A375 (cell line): Measurements from ENCODE around the genes CYP4F22 and FAM32A.

DNA sequence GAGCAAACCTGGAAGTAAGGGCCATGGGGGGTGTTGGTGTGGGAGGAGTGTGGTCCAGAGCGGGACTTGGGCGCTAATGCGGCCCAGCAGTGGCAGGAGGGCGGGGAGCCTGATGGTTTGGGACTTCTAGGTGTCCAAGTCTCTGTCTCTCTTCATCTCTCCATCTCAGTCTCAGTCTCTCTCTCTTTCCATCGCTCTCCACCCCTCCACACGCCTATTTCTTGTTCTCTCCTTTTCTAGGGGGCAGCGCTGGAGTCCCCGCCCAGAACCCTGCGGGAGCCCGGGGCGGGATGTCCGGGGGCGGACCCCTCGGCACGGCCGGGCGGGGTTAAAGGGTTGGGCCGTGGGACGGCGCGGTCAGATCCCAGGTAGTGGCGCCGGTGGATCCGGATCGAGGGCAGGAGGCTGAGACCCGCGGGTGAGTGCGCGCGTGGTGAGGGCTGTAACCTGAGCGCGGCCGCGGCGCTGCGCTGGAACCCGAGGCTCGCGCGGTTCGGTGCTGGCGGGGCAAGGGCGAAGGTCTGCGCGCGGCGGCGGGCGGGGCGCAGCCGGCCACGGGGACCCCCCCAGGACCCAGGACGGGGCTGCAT lies at the start of gene CYP4F22:
Gene CYP4F22 (plus strand): TSS at position 360 of the 590 bp plus-strand sequence.
- RAMPAGE, long total RNA: no peak

DNA sequence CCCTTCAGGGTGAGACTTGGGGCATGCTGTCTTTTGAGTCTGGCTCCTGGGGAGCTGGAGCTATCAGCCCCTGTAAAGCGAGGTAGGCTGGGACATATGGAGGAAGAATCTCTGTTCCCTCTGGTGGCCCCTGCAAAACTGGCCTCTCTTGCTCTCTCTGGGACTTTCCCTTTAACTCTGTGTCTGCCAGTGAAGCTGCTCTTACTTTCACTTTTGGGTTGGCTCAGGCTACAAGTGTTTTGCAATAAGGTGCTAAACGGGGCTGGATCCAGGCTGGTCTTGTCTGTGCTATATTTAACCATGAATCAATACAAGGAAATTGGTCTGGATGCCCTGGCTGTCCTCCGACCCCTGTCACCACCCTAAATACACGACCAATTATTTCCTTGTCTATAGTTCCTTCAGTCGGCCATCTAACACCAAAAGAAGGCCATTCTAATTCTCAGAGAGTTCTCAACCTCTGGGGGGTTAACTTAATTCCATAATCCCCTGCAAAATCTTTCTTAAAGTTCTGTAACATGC lies 53.2 kb downstream of the OR10H4 start:
- RAMPAGE, long total RNA: no peak

DNA sequence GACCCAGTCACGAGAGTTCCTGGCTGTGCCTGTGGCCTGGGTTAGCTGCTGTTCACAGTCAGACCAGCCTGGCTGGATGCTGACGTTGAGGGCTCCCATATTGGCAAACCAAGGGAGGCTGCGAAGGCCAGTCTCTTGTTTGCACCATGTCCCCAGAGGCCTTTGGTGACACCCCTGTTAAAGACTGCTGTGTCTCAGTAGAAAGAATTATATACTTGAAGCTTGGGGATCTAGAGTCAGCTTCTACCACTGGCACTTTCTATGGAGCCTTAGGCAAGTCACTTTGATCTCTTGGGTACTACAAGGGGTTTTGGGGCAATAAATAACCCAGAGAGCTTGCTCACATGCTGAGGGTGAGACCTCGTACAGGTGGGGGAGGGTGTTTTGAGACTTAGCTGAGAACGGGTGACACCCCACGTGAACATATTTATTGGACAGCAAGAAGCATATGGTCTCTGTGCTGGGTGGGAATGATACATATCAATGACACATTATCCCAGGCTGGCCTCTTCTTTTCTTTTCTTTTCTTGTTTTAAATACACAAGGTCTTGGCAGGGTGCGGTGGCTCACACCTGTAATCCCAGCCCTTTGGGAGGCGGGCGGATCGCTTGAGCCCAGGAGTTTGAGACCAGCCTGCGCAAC lies 8.3 kb downstream of the TPM4 start:
- RAMPAGE, long total RNA: no peak

DNA sequence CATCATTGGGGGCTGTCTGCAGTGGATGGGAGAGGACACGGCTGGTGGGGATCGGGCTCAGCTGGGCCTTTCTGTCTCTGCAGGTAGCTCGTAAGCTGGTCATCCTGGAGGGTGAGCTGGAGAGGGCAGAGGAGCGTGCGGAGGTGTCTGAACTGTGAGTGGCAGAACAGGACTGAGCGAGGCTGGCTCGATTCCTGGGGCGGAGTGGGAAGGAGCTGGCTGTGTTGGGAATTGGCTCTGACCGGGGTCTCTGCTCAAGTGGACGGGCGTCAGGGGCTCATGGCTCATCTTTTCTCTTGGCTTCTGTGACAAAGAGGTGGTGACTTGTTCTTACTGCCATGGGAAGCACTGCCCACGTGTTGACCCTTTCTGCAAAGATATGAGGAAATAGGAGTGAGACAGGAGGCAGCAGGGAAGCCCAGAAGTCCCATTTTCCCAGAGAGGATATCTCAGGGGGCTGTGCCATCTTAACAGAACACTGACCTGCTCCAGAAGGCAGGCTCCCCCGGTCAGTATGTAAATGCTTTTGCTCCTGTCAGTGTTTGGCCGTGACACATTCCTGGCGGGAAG lies 11.7 kb downstream of the TPM4 start:
- RAMPAGE, long total RNA: no peak

- RAMPAGE, long total RNA: no peak
Observed at GRCh38 chr19:16089368-16089983, 13.2 kb downstream of the TPM4 start.

GRCh38 chr19:16115502-16116170 lies 3.9 kb downstream of the RAB8A start:
- RAMPAGE, long total RNA: no peak

DNA sequence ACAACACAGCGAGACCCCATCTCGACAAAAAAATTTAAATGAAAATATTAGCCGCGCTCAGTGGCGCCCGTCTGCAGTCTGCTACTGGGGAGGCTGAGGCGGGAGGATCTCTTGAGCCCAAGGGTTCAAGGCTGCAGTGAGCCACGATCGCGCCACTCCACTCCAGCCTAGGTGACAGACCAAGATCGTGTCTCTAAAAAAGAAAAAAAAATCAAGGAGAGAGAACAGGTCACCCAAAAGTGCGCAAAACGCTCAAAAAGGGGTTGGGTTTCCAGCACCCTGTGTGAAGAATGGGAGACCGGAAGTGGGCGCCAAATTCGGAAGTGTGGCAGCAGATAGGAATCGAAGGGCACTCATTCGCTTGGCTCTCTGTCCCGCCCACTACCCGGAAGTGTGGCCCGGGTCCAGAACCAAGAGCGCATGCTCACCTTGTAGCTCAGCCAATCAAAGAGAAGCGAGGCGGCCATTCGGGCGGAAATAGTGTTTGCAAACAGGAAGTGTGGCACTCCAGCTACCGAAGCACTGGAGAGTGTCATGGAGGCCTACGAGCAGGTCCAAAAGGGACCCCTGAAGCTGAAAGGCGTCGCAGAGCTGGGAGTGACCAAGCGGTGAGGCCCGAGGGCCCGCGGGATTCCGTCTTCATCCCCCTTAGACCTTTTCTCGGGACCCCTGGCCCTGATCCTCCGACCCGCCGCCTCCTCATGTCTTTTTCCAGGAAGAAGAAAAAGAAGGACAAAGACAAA lies at the start of gene FAM32A:
Gene FAM32A (plus strand): TSS at position 502 of the 743 bp plus-strand sequence.
- RAMPAGE, long total RNA: start-site peak on the plus strand centred at position 516 of the sequence, 30 bp wide, 534 and 75 reads in 2 replicates

DNA sequence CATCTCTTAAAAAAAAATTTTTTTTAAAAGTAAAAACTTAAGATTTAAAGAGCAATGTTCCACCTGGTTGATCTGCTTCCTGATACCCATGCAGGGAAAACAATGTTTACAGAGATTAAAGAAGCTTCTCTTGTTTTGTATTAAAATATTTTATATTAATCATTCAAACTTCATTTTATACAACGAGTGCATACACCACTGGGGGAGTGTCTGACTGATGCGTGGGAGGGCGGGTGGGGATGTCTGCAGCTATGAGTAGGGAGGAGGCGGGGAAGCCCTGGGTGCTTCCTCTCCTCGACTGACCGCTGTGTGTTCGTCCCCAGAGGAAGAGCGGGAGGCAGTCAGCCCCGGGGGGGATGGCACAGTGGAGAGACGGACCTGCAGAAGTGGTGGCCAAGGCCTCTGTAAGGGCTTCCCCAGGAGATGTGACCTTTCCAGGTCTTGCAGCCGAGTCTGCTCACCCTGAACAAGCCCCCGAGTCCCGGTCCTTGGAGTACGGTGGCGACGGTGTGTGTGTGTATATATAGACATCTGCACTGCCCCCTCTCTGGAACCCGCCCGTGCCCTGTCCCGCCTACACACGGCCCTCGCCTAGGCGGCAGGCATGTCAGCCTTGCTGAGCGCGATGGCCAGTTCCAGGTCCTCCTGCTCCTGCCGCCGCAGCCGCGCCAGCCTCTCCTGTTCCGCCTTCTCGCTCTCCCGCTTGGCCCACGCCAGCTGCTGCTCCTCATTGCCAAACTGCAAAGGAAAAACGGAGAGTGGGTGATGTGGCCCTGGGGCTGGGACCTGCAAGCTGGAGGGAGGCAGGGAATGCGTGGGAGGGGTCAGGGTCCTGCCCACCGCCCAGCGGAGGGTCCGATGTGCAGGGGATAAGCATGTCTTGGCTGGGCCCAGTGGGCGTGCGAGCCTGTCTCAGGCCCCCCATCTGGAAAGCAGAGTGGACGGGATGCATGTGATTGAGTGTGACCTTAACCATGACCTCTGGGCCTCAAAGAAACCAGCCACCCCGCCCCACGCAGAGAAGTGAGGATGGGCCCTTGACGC lies 30.8 kb downstream of the KLF2 start:
- RAMPAGE, long total RNA: no peak

GRCh38 chr19:16362980-16363709 lies 38.5 kb downstream of the KLF2 start:
- RAMPAGE, long total RNA: no peak

DNA sequence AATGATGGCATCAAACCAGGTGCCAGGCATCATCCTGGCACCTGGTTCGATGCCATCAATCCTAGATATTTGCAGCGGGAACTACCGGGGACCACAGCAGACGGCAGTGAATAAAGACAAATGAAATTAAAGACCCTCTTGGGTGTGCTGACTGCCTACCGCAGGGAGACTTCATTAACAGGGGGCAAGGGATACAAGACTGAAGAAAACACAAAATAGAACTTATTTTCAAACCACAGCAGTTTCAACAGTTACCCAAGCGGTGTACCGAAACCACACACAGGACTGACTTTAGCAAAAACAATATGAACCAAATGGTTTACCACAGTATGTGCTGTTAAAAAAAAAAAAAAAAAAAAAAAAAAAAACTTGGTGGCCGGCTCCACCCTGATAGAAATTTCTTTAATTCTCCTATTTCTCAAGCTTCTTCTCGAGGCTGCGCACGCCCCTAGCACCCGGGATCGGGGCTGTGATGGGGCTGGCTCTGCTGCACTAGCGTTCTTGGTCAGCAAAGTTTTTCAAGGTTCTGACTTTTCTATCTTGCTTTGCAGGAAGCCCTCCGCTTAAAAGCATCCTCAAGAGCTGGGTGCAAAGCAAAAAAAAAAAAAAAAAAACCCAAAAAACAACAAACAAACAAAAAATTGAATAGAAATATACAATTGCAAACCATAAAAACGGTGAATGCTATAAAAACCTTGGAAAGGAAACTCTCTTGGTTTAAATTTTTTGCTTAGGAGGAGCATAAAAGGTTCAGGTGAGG lies 42.7 kb downstream of the KLF2 start:
- RAMPAGE, long total RNA: no peak

DNA sequence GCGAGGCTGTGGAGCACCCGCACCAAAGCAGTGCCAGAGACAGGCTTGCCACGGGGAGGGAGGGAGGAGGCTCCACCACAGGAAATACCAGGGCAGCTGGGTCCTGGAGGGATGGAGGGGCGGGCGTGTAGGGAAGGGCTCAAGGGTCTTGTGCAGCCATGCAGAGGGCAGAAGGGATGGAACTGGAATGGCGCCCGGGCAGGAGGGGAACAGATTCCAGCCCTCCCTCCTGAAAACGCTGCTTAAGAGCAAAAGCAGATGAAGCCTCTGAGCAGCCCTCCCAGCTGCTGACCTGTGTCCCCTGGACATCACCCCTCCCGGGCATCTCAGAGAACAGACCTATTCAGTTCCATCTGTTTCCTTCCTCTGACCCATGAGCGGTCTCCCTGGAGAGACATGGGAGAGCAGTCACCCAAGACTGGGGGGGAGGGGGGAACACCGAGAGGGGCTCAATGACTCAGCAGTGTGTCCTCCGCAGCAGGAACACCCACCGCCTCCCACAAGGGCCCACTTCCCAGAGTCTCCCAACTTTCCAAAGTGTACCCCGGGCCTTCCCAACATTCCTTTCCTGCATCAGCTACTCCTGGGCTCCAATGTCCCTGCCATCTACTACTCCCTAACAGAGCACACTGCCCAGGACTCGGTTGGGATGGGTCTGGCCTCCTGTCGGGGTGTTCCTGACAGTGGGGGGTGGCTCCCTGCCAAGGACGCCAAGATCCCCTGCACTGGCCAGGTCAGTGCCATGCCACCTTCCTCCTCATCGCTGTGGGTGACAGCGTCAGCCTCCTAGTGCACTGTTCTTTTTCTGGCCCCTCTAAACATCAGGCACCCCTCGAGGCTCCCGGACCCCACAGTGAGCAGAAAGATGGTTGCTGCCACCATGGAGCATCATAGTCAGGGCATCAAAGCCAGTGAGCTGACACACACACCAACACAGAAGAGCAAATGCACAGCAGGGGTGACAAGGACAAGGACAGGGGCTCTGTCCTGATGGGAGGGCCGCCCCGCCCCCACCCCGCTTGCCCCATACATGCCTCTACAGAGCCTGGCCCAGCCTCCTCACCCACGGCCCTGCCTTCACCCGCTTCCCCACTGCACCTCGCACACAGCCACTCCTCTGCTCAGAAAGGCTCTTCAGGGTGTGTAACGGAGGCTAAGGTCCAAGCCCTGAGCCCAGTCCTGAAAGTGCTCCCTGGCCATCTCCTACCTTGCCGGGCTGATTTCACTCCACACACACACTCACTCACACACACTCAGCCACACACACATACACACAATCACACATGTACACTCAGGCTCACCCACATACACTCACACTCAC lies 13.9 kb downstream of the EPS15L1 start:
- RAMPAGE, long total RNA: no peak

- RAMPAGE, long total RNA: no peak
Observed at GRCh38 chr19:16522732-16523622, 19.3 kb downstream of the CHERP start.

DNA sequence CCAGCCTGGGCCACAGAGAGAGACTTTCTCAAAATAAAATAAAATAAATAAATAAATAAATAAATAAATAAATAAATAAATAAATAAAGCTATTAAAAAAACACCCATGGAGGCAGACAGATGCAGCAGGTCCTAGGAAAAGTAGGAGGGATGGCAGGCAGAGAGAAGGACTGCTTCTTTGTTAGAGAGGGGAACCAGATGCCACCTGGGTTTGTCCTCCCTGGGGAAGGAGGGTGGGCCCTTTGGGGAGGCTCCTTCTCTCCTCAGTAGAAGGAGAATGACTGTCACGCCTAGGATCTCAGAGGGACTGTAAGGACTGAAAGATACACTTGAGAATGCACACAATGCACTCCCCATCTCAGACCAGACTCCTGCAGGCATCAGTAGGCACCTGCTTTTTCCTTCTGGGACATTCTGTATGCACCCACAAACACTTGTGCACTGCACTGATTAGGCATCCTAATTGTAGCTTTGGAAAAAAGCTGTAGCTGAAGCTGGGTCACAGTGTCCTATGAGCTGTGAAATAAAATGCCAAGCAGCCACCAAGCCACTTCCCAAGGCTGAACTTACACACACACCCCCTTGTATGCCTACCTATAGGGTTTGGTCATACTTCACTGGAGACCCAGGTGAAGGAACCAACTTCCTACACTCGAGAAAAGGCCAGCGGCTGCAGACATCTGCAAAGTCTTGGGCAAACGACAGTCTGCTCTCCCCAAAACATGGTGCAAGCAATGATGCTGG lies 19.0 kb upstream of the SLC35E1 start:
- RAMPAGE, long total RNA: no peak

GRCh38 chr19:16594085-16594571 lies 21.9 kb upstream of the SLC35E1 start:
- RAMPAGE, long total RNA: no peak

DNA sequence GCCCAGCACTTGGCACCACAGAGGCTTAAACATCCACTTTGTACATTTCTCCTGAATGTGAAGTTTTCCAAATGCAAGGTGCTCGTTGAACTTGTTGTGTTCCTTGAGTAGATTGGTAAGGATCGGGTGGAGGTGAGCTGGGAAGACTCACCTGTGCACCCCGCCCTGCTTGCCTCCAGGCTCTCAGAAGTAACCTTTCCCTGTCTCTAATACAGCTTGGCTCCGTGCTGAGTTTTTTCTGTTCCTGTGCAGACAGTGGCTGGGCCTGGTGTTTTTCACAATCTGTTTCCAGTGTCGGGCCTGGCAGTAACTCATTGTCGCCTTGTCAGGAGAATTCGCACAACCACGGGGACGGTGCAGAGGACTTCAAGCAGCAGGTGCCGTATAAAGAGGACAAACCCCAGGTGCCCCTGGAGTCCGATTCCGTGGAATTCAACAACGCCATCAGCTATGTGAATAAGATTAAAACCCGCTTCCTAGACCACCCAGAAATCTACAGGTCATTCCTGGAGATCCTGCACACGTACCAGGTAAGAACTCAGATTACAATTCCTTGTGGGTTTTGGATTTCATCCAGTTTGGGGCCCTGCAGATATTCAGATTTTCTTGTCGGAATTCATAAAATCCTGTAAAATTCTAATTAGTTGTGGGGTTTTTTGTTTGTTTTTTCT lies 12.4 kb downstream of the SIN3B start:
- RAMPAGE, long total RNA: no peak

GRCh38 chr19:16863528-16863810 lies 25.3 kb upstream of the F2RL3 start:
- RAMPAGE, long total RNA: no peak

GRCh38 chr19:16890951-16891902 lies 2.4 kb downstream of the F2RL3 start:
- RAMPAGE, long total RNA: no peak

DNA sequence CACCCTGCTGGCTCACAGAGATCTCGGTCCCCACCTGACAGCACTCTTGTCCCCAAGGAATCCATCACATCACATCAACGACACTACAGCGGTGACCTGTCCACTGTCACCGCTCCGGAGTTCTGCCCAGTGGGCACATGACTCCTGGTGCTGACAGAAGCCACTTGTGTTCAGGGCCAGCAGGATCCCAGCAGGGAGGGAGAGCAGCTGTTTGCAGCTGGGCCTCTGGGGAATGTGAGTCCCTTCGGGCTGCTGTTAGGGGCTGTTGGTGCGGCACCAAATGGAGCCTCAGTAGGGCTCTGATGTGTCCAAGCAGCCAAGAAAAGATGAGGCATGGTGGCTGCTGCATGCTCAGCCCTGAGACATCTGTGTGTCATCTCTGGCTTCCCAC lies 55.8 kb downstream of the F2RL3 start:
- RAMPAGE, long total RNA: no peak

GRCh38 chr19:17055583-17056283 lies 19.5 kb downstream of the HAUS8 start:
- RAMPAGE, long total RNA: no peak

GRCh38 chr19:17149615-17150025 lies 65.5 kb upstream of the USE1 start:
- RAMPAGE, long total RNA: no peak